ENCODE data around the genes NRP1 and CUL2.

- PRO-cap = no peak
Measured at GRCh38 chr10:32332183-32332837, 14.6 kb downstream of the EPC1 start.

GRCh38 chr10:32366064-32366523 lies 19.1 kb upstream of the EPC1 start:
- PRO-cap = no peak

DNA sequence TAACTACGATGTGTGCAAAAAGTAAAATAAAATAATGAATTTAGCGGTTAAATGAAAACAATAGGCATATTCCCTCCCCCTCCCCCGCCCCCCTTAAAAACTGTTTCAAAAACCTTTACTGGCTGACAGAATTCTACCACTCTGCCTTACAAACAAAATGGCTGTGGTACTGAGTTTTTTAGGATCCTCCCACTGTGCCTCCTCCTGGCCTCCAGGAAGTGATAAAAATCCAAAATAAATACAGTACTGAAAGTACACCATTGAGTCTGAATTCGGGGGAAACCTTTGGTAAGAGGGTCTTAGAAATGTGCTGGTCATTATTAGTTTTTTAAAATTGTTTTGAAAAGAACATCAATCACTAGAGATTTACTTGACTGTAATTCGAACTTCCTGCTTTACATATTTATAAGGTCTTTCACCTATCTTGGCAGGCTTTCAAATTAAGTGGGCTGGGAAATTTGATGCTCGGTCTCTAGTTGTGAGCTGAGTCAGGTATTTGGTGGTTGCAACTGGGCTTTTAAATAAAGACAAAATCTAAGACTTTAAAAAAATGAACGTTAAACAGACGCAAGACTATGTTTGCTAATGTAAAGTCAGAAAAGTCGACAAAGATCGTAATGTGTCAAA lies 32.5 kb upstream of the EPC1 start:
- PRO-cap = no peak

GRCh38 chr10:32384274-32384783 lies 37.4 kb upstream of the EPC1 start:
- PRO-cap = no peak

DNA sequence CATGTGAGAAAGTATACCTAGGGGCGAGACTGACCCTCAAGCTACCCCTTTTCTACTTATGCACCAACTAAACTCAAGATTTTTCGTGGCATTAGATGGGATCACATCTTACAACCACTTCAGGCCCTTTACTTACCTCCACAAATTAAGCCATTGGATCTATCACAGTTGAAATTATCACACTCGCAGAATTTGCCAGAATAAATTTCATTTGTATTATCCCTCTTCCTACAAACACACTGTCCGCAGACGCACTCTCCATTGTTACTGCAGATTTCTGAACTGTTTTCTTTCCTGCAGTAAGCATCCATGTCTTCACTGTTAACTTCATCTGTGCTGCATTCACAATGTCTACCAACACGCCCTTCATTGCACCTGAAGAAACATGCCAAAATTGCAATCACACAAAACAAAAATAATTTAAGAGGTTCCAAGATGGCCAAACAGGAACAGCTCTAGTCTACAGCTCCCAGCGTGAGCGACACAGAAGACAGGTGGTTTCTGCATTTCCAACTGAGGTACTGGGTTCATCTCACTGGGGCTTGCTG lies 46.2 kb downstream of the ITGB1 start:
- PRO-cap = no peak

DNA sequence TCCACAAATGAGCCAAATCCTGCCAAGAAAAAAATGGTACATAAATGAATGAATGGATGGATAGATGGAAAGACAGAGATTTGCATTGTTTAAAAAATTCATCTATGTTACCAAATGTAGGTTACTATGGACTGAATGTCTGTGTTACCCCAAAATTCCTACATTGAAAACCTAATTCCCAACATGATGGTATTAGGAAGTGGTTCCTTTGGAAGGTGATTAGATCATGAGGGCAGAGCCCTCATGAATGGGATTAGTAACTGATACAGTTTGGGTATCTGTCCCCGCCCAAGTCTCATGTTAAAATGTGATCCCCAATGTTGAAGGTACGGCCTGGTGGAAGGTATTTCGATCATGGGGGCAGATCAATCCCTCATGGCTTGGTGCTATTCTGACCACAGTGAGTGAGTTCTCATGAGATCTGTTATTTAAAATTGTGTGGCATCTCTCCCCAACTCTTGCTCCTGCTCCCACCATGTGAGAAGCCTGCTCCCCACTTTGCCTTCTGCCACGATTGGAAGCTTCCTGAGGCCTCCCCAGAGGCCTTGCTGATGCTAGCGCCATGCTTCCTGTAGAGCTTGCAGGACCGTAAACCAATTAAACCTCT lies 31.8 kb downstream of the ITGB1 start:
- PRO-cap = no peak

DNA sequence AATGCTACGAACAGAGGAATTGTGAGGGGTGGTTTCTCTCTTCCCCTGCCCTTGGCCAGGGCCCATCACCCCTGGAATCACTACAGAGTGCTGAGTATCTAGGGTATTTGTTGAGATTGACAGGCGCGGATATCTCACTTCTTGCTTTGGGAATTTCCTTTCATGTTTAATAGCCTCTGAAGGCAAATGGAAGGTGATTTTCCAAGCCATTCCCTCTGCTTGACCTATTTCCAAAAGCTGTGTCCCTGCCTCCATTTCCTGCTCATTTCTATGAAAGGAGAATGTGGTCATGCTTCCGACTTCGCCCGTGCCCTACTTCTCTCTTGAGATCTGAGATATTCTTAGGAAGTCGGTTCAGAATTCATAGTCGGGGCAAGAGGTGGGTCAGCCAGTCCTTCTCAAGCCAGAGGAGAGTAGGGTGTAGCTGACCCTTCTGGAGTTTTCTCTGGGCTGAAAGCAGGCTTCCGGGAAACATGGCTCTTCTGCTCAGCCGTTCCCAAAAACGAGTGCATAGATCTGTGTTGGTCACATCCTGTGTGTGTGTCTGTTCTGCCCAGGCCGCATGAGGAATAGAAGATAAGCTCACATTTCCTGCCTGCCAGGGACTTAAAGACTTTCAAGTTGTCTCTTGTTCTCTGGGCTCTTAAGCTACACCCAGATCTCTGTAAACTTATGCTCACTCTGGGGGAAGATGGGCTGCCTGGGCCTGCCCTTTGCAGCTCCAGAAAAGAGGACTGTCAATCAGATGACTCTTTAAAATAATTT lies 168.0 kb upstream of the ITGB1 start:
- PRO-cap = no peak

GRCh38 chr10:33313808-33314398 lies 20.6 kb downstream of the NRP1 start:
- PRO-cap = no peak

- PRO-cap = no peak
Measured at GRCh38 chr10:33334059-33334711, at the start of gene NRP1. Gene NRP1 (minus strand): TSS chr10:33334667.

DNA sequence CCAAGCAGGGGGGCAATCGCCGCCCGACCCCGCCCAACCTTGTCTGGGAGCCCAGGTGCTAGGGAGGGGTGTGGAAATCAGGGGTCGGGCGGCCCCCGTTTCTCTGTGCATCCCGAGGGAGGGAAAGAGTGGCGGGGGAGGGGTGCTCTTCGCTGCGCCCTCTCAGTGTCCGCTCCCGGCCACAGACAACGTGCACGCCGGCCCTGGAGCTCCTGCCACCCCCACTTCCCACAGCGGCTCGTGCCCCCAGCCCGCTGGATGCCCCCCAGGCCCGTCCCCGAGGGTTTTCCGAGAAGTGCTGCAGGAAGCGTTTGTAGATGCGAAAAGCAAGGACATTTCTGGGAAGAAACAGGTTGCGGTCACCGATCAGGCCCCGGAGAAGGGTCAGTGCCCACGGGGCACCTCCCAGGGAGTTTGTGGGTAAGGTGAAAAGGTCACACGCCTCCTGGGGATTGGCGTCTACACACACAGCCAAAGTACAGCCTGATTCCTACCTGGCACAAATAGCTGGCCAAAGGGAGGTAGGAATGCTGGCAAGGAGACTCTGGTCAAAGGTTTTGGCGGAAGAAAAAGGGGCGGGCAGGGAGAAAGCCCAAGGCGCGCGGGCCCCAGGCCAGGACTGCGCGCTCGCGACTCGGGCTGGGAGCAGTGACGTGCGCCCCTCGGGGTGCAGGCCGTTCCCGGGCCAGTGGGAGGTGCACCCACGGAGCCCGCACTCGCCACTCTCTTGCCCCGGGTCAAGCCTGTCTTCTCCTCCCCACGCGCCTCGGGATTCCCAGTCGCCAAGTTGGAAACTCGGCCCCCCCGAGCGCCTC lies 1.4 kb upstream of the NRP1 start:
- PRO-cap = no peak

- PRO-cap = no peak
Measured at GRCh38 chr10:34249690-34250195, 565.4 kb downstream of the PARD3 start.

DNA sequence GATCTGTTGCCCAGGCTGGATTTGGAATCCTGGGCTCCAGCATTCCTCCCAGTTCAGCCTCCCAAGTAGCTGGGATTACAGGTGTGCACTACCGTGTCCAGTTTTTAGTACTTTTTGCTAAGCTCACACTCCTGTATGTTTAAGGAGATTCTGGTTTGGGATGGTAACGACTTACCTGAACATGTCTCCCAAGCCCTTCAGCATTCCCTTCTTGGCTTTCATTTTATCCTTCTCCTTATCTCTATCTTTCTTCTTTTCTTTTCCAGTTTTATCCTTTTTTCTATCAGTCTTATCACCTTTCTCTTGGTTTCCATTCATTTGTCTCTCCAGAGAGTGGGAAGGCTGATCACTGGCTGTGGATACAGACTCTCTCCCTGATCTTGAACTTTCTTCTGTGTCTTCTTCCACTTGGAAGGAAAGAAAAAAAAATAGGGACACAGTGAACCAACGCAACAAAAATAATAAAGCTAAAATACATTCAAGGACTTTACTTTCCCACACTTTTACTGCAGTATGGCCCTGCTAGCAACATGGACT lies 498.1 kb downstream of the PARD3 start:
- PRO-cap = no peak

- PRO-cap = no peak
Measured at GRCh38 chr10:34382377-34382955, 432.6 kb downstream of the PARD3 start.

DNA sequence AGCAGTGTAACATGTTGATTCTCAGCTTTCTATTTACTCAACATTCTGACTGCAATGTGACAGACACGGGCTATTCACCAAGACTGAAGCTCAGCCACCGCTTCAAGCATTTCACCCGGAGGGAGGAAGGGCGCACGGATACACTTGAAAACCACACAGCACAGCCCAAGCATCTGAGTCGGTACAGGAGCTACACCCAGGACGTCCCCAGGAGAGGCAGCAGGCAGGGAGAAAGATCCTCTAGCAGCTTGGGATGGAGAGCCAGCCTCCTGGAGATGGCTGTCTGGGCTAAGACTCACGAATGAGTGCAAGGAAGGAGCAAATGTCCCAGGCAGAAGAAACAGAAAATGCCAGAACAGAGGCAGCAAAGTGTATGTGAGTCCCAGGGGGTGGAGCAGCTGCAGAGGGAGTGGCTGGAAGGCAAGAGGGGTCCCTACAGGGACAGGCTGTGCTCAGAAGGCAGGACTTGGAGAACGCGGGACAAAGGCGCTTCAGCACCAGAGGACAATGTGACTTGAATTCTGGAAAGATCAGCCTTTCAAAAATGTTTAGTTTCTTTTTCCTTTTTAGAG lies 5.8 kb downstream of the PARD3 start:
- PRO-cap = no peak

DNA sequence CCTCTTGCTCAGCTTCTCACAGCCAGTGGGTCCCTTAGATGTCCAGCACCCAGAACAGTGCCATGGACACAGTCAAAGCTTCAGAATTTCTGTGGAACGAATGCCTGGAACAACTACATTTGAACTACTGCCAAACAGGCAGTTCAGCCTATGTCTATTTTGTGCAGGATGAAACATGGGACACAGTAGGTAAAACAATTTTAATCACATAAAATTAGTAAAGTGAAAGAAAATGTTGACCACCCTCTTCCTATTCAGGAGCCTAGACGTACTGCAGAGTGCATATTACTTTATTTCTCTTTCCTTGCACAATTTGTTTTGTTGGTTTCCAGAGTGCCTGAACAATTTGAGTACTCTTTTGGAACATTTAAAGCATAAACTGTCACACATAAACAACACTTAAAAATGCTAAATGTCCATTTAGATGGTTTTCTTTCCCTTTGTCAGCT lies 2.1 kb downstream of the PARD3 start:
- PRO-cap = no peak

DNA sequence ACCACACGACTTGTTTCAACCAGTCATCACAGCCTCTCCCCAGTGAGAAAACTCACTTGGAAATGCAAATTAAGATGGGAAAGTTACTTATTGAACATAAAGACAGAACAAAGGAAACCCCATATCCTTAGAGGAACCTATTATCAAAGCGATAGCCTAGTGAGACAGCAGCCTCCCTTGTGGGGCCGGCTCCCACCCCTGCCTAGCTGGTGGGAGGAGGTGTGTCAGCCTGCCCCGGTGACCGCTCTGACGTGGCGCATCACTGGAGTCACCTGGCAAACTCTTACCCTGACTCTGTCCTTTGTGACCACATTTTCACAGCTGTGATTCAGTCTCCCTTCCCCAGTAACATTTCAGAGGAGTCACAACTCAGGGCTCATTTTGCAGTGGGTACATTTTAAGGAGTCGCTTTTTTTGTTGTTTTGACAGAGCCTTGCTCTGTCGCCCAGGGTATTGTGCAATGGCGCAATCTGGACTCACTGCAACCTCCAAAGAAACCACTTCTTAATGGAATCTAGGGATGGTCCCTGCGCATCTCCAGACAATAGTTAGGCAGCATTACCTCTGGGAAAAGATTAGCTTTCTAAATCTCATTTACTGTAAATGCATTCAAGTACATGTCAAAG lies 126.7 kb upstream of the PARD3 start:
- PRO-cap = no peak

- PRO-cap = no peak
Measured at GRCh38 chr10:34953778-34954400, 136.3 kb downstream of the CUL2 start.

DNA sequence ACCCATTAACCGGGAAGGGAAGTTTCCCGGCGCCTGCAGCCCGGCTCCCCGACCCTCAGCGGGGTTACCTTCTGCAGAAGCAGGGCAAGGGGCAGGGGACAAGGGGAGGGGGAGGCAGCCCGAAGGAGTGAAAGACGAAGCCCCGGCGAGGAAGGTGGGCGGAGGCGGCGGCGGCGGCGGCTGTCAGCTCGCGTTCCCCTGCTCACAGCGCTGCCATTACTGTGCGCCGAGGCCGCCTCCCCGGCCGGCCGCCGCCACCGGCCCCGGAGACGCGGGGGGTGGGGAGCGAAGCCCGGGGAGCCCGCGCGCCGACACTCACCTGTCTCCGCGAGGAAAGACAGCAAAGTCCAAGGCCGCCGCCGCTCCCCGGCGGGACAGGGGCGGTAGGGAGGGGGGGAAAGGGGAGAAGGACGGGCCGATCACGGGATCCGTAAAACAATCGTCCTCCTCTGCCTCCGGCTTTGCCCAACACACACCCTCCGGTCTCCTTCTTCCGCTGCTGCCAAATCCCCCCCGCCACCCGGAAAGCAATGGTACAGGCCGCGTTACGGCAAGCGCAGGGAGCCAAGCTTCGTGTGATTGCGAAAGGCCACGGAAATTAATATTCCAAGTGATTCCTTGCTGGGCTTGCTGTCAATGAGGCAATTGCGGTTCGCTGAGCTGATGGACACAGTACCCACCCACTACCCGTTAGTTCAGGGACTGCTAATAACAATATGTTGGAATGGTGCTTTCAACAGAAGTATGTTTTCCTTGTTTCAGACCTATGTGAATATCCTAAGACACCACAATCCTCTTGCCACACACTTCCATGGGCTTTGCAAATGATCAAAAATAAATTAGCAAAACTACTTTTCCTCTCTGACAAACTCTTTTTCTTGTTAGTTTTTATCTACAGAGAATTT lies at the start of gene CUL2:
Gene CUL2, minus strand, starts transcription at position 231 of the 905 bp plus-strand sequence.
- PRO-cap = no peak

GRCh38 chr10:35191258-35191958 lies 64.8 kb downstream of the CREM start:
- PRO-cap = no peak

GRCh38 chr10:35306840-35307631 lies 29.3 kb upstream of the CCNY start:
- PRO-cap = no peak

Measured in neutrophil (primary cell).